Vein endothelial cell (primary cell): Measurements from ENCODE around the genes SPC25 and FASTKD1.

- CAGE, long polyA plus RNA = no peak
Observed at GRCh38 chr2:168490899-168491456, 34.9 kb downstream of the CERS6 start.

GRCh38 chr2:168526731-168527264, 70.7 kb downstream of the CERS6 start:
- CAGE, long polyA plus RNA = no peak

DNA sequence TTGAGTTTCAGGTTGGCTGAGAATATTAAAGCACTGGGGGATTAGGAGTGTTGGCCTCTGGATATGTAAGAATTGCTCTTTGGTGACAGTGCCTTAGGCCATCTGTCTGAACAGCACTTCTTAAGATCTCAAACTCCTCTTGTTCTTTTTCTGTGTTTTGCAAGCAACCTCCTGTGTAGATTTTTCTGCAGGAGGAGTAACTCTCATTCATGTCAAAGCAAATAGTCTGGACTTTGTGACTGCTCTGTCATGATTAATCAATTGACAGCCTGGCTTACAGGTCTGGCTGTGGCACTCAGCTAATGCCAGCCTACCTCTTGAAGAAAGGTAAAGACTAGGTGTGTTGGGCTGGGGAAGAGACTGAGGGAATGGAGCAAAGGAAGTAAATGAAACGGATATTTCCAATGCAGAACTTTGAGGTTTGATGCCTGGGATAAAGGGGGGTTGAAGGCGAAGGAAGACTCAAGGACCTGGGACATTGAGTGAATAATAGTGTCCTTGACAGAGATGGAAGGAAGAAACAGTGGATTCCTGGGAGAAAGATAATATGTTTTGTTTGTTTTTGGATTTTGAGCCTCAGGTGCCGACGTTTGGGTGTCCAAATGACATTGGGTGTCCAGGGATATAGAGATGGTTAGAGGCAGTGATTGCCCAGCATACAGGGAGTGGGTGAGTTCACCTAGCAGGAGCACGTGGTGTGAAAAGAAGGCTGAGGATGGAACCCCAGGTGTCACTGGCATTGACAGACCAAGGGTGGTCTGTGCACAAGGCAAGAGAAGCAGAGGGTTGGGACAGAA, 156.8 kb downstream of the CERS6 start:
- CAGE, long polyA plus RNA = no peak

DNA sequence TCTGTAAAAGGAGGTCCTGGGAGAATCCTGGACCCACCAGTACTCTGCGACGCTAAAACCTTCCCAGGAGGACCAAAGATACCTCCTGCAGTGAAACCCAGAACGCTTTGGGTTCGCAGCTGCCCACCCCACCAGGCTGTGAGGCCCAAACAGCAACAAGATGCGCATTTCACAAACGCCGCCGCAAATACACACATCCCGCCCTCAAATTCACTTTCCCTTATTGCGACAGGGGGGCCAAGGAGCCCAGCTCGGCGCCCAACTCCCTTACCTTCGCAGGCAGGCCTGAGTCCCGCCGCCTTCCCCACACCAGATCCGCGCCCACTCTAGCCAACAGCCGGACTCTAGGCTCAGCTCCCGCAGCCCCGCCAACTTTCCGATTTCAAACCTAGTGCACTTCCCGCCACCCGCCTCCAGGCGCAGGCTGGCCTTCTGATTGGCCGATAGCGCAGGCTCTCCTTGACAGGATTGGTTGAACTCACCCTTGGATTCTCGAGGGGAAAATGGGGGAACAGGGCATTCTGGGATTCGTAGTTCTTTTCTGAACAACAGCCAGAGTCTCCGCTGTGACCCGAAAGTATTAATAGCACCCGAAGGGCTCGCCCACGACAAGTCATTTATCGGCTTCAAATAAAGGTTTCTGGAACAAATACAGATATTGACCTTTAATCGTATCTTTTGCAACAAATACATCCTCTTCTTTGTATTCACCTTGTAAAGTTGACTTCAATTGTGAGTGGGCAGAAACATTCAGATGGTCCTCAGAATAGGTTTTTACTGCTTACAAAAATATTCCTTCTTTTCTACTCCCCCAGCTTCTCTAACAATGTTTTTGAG, at the start of gene SPC25:
Gene SPC25, minus strand, starts transcription at position 384 of the 837 bp plus-strand sequence.
- CAGE, long polyA plus RNA = start-site peak on the minus strand centred at position 365 of the sequence, 40 bp wide, 44 and 33 reads in 2 replicates

GRCh38 chr2:168912826-168913412, 11.8 kb downstream of the G6PC2 start:
- CAGE, long polyA plus RNA = no peak

- CAGE, long polyA plus RNA = no peak
Observed at GRCh38 chr2:169013181-169013593, 17.9 kb downstream of the ABCB11 start.

DNA sequence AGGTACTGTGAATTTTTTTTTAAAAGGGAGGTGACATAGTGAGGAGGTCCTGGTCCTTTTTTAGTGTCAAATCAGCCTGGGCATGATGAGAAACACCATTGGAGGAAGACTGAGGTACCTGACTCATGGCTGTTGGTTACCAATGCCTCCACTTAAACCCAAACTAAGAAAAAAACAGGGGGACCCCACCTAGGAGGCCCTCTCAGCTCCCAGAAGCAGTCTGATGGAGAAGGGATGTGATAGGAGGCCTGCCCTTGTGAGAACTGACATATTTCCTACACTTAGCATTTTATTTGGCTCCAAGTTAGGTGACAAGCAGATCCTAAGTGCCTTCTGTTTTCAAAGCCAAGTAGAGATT, 38.5 kb downstream of the DHRS9 start:
- CAGE, long polyA plus RNA = no peak

DNA sequence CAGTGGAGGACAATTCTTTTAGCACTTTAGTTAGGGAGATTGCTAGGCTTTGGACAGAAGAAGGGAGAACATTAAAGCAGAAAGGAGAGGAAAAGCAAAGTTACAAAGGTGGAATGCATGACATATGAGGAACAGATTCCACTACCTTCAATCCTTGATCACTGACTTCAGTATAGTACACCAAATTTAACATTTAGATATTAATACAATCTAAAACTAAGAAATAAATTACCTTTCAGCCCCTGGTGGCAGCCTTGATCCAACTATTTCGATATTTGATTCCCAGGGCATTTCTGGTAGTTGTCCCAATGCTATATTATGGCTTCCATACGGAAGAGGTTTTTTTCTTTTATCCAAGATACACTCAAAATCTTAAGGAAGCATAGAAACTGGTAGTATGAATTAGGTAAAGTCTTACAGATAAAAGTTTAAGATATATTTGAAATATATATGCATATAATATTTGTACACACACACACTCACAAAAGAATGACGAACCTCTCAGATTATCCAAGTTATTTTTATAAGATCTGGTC, 21.7 kb downstream of the KLHL41 start:
- CAGE, long polyA plus RNA = no peak

- CAGE, long polyA plus RNA = no peak
Observed at GRCh38 chr2:169573107-169574296, at the start of gene FASTKD1. FASTKD1 (minus strand) TSS chr2:169573865.

GRCh38 chr2:169712463-169713258, 18.4 kb downstream of the PHOSPHO2 start:
- CAGE, long polyA plus RNA = no peak

DNA sequence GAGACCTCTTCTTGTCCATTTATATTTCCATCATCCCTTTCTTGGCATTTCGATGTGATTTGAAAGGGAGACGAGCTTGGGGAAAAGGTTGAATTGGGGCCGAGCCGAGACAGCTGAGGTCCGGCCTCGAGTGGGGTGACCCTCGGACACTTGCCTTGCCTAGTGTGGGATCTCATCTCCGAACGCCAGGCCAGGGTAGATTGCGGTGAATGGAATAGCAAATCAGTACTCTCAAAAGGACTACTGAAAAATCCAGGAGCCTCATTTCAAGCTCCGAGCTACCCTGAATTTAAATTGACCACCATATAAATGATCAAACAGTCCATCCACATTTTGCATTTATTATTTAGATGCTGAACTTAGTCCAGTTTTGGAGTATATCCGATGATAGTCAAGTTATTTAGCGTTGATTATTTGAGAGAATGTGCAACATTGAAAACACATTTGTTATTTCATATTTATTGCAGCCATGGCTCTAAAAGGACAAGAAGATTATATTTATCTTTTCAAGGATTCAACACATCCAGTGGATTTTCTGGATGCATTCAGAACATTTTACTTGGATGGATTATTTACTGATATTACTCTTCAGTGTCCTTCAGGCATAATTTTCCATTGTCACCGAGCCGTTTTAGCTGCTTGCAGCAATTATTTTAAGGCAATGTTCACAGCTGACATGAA, 1.1 kb downstream of the KLHL23 start:
- CAGE, long polyA plus RNA = no peak

GRCh38 chr2:170025663-170026195, 152.2 kb upstream of the MYO3B start:
- CAGE, long polyA plus RNA = no peak

- CAGE, long polyA plus RNA = no peak
Observed at GRCh38 chr2:170525399-170526041, 189.6 kb upstream of the SP5 start.

DNA sequence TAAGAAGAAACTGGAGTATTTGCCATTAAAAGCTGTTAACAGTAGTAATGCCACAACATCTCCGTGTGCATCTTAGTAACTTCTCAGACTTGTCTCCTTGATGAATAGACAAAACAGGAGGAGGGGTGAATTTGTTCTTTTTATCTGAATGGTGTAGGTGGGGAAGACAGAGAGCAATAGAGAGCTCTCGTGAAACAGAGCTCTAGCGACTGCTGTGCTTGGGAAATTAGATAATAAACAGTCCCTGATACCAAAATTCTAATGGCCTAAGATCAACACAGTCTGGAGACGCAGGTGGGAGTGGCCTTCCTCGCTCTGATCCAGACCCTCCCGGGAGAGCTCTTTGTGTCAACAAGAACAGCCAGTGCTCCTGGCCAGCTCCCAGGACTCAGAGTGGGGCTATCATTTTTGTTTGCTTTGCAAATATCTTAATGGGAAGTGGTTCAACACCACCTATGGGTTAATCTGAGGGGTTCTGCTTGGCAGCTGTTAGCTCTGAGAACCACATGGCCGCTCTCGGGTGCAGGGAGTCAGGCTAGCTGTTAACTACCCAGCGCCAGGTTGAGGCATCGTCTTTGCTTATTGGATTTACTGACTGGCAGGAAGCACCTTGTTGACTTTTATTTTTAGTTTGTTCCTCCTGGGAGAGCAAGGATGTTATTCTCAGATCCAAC, 185.0 kb upstream of the SP5 start:
- CAGE, long polyA plus RNA = no peak

DNA sequence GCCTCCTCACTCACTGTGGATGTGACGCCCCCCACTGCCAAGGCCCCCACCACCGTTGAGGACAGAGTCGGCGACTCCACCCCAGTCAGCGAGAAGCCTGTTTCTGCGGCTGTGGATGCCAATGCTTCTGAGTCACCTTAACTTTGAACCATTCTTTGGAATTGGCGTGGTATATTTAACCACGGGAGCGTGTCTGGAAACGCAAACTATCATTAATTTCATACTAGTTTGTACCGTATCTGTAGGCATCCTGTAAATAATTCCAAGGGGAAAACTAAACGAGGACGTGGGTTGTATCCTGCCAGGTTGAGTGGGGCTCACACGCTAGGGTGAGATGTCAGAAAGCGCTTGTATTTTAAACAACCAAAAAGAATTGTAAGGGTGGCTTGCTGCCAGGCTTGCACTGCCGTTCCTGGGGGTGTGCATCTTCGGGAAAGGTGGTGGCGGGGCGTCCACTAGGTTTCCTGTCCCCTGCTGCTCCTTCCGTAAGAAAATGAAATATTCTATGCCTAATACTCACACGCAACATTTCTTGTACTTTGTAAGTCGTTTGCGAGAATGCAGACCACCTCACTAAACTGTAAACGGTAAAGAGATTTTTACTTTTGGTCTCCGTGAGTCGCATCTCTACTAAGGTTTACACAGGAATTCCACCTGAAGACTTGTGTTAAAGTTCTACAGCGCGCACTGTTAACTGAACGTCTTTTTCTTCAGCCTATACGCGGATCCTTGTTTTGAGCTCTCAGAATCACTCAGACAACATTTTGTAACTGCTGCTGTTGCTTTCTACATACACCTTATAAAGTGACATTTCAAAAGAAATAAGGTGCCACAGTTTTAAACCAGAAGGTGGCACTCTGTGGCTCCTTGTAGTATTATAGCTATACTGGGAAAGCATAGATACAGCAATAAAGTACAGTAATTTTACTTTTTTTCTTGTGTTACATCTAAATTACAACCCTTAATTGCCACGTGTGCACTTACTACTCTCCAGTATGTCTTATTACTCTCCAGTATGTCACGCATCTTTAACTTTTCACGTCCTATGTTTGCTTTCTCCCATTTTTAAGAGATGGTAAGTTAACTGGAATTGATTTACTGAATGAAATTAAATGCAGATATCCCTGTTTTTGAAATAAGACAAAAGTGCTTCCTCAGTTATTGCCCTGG, 37.3 kb downstream of the GORASP2 start:
- CAGE, long polyA plus RNA = no peak

DNA sequence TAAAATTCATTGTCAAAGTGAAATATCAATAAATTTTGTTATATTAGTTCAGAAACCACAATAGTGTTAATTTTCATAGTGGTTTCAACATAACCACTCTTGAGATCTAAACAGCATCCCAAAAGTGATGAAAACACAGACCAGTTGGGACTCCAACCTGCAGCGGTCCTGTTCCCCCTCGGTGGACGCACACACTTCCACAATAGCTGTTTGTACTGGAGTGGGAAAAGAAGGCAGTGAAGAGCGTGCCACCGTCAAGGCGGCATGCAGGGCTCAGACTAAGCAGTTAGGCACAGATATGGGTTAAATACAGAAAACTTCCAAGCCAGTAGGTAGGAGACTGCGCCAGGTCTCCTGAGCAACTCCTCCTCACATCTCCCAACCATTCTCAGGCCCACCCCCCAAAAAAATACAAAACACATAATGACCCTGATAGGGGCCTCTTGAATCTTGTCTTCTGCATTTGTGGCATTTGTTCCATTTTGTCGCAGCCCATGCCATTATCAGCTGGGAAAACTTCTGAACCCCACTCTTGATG, 57.6 kb downstream of the GORASP2 start:
- CAGE, long polyA plus RNA = no peak

DNA sequence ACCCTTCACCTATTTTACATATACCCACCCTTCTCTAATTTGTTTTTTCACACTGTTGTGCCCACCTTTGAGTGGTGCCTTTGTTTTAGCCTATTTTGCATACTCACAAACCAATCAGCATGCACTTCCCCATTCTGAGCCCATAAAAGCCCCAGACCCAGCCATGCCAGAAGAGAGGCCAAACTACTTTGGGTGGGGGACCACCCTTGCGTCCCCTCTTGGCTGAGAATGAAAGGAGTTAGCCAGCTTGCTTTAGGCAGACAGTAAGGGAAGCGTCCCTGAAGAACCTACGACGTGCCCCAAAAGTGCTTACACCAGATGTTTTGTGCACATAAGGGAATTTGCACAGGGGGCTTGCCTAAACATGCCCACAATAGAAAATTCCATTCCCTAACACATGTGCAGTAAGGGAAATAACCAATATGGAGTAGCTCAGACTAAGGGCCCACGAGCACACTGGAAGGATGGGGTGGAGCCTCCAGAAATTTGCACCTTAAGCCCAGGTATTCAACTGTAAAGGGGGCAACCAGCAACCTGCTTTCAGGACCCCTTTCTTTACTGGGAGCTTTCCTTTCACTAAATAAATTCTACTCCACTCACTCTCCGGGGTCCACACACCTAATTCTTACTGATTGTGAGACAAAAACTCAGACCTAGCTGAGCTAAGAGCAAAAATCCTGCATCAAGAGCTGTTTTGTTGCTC, 2.8 kb downstream of the METTL8 start:
- CAGE, long polyA plus RNA = no peak

DNA sequence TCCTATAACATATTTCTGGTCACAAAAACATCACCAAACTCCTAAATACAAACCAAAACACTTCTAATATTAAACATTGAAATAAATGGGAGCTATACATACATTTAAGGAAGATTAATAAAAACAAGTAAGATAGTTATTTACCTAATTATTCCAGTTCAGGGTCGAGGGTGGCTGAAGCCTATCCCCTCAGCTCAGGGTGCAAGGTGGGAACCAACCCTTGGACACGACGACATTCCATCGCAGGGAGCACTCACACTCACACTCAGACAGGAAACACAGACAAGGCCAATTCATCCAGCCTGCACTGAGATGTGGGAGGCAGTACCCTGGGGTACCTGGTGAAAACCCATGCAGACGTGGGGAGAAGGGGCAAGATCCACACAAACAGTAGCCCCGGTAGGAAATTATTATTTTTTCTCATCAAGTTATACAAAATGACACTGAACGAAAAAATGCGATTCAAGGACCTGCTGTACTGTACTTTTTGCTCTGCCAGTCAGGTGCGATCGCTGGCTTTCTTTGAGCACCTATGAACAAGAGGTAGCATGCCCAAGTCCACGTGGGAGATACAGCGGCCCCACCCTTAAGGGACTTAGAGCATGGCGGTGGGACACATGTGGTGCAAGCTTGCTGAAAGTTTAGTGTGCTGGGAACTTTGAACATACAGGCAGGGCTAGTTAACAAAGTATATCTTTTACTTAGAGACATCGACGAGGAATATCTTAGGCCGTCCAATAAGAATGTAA, 734 bp downstream of the METTL8 start:
- CAGE, long polyA plus RNA = no peak

DNA sequence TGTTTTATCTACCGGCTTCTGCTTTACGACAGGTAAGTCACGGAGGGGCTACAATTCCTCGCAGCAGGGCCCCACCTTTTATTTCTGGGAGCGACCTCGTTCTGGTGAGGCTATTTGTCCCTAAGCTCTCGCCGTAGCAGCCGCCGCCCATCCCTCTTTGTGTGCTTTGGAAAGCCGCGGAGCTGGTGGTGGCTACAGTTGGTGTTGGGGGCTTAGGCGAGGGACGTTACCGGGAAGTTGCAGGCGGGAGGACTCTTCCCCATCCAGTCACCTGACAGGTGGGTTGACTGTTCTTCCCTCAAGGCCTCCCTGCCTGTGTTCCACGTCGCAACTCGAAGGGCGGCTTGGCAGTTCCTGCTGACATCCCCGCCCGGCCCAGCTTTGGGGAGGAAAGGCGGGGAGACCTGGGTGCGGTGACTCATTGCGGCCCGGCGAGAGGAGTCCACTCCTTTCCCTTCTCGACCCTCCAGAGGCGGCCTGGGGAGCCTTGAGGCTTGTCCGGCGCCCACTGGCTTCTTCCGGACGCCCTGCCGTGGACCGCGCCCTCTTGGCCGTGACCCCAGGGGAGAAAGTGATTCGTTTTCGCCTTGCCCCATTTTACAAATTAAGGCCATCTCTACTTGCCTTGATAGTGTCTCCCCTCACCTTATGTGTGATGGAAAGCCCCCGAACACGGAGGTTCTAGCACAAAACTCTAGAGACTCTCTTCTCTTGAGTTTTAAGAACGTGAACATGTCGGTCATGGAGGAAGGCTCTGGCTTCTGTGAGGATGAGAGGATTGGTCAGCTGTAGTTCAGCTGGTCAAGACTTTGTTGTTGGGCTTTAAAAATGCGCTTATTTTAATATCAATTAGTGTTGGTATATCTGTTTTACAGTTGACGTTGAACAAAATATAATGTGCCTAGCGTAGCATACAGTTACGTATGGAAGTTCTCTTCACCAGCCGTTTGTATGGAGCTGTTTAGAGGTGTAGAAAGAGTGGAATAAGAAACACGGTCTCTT, 628 bp downstream of the DYNC1I2 start:
- CAGE, long polyA plus RNA = no peak

DNA sequence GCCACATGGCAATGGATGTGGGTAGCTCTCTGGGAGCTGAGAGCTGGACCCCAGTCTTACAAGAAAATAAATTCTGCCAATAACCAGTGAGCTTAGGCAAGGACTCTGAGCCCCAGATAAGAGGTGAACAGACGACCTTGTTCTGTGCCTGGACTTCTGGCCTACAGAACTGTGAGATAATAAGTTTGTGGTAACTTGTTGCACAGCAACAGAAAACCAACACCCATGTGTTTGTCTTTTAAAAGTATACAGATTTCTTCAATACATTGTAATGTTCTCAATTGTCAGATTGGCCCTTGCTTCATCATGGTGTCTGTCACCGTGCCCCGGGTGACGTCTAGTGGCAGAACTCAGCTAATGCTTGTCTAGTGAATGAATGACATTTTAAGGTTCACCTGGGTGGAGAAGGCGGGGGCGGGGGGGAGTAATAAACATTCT, 123.5 kb upstream of the DLX2 start:
- CAGE, long polyA plus RNA = no peak